Measurements from ENCODE around the gene IQCB1.

- PRO-cap, 4 experiments, result no peak in any of the 4 experiments
- RAMPAGE, long total RNA, 4 experiments, result no peak in any of the 4 experiments
Observed at GRCh38 chr3:119650234-119651036, 10.0 kb downstream of the POPDC2 start.

DNA sequence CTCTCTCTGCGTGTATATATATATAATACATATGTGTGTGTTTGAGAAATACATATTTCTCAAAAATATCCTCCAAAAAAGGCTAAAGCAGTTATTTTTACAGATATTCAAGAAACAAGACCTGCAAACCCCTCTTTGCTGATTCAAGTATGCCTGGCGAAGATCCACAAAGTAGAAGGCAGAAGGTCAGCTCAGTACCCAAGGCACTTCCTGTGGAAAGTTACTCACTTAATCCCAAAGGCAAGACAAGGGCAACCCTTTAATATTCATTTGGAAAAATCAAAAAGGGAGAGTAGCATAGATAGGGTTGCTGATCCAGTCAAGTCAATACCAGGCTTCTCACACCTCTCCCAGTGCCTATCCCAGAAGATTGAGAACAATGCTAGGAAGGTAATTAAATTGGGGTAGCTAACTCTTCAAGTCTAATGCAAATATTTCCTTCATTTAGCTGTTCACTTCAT is 7.3 kb downstream of the COX17 start:
- PRO-cap, 4 experiments, result no peak in any of the 4 experiments
- RAMPAGE, long total RNA, 4 experiments, result no peak in any of the 4 experiments

- PRO-cap, 4 experiments, result peak in 1 of 4 experiments; most common plus-strand start chr3:119676405 (in 1)
- RAMPAGE, long total RNA, 4 experiments, result no peak in any of the 4 experiments
Observed at GRCh38 chr3:119676102-119676657, 1.0 kb downstream of the COX17 start.

DNA sequence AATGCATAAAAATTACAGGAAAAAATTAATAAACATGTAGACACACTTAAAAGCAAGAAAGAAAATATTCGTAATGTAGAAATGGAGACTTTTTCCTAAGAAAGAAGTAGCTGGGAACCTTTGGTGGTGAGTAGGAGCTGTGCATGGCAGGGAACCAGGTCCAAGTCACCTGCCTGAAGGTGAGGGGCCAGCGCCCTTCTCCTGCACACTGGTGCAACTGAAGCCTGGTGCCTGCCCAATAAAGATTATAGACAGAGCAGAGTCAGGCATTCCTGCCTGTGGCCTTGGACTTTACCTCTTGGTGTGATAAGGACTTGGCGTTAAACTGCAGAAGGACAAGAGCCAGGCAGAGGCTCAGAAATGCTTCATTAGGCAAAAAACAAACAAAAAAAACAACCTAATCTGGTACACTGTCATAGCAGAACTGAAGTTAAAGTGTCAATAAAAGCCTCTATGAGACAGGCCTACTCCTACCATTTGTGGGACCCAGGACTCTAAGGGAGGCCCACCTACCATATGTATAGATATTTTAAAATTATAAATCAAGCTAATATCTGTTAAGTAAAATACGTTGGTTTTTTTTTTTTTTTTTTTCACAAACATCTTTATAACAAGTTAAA is 14.3 kb downstream of the CFAP91 start:
- PRO-cap, 4 experiments, result peak in 1 of 4 experiments; most common plus-strand start position 323 of the sequence (in 1); most common minus-strand start position 213 of the sequence (in 1)
- RAMPAGE, long total RNA, 4 experiments, result no peak in any of the 4 experiments

DNA sequence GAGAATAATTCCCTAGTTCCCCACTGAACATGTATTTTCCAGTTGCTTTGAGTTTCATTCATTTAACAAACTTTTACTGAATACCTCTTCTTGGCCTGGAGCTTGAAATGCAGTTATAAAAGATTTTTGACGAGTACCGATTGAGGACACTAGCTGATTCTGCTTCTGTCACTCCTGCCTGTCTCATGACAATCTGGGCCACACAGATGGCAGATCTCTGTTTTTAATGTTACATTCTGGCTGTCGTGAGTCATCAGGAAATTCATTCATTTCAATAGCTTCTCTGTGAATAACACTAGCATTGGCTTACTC is 29.1 kb downstream of the CFAP91 start:
- PRO-cap, 4 experiments, result no peak in any of the 4 experiments
- RAMPAGE, long total RNA, 4 experiments, result no peak in any of the 4 experiments

- PRO-cap, 4 experiments, result no peak in any of the 4 experiments
- RAMPAGE, long total RNA, 4 experiments, result no peak in any of the 4 experiments
Observed at GRCh38 chr3:119925701-119926664, 144.1 kb downstream of the NR1I2 start.

GRCh38 chr3:120094736-120095607 is 725 bp upstream of the GSK3B start:
- PRO-cap, 4 experiments, result peak in 4 of 4 experiments; most common plus-strand start chr3:120094889 (in 4); most common minus-strand start chr3:120095039 (in 4)
- RAMPAGE, long total RNA, 4 experiments, result start-site peak on the plus strand in 2 of 4 experiments, at chr3:120094764-120095249 at its widest, 7 to 12 reads per replicate

DNA sequence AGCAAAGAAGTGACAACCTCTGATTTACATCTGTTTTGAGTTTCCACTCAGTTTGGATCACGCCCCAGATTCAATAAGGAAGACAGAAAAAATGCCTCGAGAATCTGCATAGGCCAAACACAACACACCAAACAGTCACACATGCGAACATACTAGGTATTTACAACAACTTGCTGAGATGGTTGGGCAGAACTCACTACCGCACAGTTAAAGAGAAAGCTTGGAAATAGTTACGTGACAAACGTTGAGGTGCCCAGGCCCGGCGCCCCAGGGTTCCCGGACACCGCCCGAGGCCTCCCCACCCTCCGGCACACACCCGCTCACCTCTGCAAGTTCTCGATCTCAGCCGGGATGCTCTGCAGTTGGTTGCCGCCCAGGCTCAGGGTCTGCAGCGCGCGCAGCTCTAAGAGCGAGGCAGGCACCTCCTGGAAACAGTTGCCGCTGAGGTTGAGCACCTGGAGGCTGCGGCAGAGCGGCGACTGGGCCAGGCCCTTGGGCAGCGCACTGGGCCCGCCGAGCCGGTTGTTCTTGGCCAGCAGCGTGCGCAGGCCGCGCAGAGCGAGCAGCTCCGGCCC is 647 bp downstream of the LRRC58 start:
- PRO-cap, 4 experiments, result peak in 4 of 4 experiments; most common plus-strand start position 434 of the sequence (in 2); most common minus-strand start position 328 of the sequence (in 3)
- RAMPAGE, long total RNA, 4 experiments, result no peak in any of the 4 experiments

GRCh38 chr3:120395600-120396159 is 46.5 kb upstream of the LRRC58 start:
- PRO-cap, 4 experiments, result no peak in any of the 4 experiments
- RAMPAGE, long total RNA, 4 experiments, result no peak in any of the 4 experiments

DNA sequence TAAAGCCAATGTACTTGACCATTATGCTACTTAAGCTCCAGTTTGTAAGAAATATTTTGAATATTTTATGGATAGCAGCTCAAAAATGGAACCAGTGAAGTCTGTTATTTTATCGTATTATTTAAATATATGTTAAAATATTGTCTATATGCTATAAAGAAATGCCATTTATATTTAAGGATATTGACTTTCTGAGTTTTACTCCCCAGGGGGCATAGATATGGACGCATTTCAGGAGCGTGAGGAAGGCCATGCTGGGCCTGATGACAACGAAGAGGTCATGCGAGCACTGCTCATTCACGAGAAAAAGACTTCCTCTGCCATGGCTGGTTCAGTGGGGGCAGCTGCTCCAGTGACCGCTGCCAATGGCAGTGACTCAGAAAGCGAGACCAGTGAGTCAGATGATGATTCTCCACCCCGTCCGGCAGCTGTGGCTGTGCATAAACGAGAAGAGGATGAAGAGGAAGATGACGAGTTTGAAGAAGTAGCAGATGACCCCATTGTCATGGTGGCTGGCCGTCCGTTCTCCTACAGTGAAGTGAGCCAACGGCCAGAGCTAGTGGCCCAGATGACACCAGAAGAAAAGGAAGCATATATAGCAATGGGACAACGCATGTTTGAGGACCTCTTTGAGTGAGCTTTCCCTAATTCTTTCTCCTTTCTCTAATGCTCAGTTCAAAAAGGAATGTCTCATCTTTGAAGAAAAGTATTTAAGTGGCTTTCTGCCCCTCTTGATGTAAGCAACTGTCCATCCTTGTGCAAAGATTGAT is 38.5 kb downstream of the GTF2E1 start:
- PRO-cap, 4 experiments, result no peak in any of the 4 experiments
- RAMPAGE, long total RNA, 4 experiments, result no peak in any of the 4 experiments

GRCh38 chr3:121695954-121696701 is 35.4 kb upstream of the HCLS1 start:
- PRO-cap, 4 experiments, result no peak in any of the 4 experiments
- RAMPAGE, long total RNA, 4 experiments, result no peak in any of the 4 experiments

- PRO-cap, 4 experiments, result peak in 4 of 4 experiments; most common plus-strand start chr3:121835224 (in 4); most common minus-strand start chr3:121834992 (in 2)
- RAMPAGE, long total RNA, 4 experiments, result start-site peak on the plus strand in 4 of 4 experiments, at chr3:121835221-121835238 at its widest, 24 to 191 reads per replicate; start-site peak on the minus strand in 4 of 4 experiments, at chr3:121834958-121835053 at its widest, 92 to 190 reads per replicate
Observed at GRCh38 chr3:121834672-121835474, at the start of gene IQCB1. TSS of gene IQCB1 (minus strand) at chr3:121835060.

- PRO-cap, 4 experiments, result peak in 1 of 4 experiments; most common plus-strand start chr3:122101347 (in 1)
- RAMPAGE, long total RNA, 4 experiments, result no peak in any of the 4 experiments
Observed at GRCh38 chr3:122101039-122101577, 45.9 kb downstream of the CD86 start.

DNA sequence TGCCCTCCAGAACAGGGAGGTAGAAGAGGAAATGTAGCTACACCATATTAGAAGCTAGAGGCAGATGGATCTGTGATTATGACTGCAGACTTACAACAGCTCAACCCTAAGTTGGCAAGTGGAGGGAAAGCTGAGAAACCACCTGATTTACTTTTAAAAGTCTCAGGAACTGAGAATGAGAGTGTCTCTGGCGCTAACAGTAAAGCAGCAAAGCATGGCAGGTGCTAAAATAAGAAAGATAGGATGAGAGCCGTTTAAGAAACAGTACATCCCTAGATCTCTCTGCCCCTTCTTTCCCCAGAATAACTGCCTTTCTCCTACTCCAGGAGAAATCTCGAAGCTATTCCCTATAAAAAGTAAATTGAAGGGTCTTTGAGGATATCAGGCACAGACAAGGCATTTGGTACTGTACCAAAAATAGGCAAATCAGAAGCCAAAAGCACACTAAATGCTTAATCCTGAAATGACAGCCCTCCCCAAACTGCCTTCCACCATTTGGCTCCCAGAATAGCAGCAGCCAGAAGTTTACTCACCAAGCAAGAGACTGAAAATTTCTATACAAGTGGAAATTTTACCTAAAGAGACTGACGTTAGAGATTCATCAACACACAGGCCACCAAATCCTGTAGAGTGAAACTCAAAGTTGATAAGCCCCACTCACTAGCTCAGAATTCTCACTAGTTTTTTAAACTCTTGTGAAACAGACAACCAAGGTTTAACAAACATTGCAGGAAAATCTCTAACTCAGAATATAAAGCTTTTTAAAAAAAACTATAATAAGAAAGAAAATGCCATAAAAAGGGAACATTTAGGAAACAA is 34.2 kb upstream of the PARP14 start:
- PRO-cap, 4 experiments, result peak in 1 of 4 experiments; most common minus-strand start position 546 of the sequence (in 1)
- RAMPAGE, long total RNA, 4 experiments, result no peak in any of the 4 experiments

GRCh38 chr3:122727852-122728119 is 47.1 kb downstream of the PARP14 start:
- PRO-cap, 4 experiments, result peak in 3 of 4 experiments; most common plus-strand start chr3:122728004 (in 3)
- RAMPAGE, long total RNA, 4 experiments, result no peak in any of the 4 experiments

DNA sequence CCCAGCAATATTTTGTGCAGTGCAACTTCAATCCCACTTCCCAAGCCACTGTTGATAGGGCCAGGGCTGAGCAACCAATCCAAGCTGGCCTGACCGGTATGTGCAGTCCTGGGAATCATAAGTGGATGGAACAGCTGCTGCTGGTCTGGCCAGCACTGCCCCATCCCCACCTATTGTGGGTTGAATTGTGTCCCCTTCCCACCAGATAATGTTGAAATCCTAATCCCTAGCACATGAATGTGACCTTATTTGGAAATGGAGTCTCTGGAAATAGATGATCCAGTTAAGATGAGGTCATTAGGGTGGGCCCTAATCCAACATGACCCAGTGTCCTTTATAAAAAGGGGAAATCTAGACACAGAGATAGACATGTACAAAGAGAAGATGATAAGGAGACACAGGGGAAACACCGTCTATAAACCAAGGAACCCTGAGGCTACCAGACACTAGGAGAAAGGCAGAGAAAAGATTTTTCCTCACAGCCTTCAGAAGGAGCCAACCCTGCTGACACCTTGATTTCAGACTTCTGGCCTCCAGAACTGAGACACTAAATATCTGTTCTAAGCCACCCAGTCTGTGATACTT is 13.6 kb upstream of the PDIA5 start:
- PRO-cap, 4 experiments, result no peak in any of the 4 experiments
- RAMPAGE, long total RNA, 4 experiments, result no peak in any of the 4 experiments

DNA sequence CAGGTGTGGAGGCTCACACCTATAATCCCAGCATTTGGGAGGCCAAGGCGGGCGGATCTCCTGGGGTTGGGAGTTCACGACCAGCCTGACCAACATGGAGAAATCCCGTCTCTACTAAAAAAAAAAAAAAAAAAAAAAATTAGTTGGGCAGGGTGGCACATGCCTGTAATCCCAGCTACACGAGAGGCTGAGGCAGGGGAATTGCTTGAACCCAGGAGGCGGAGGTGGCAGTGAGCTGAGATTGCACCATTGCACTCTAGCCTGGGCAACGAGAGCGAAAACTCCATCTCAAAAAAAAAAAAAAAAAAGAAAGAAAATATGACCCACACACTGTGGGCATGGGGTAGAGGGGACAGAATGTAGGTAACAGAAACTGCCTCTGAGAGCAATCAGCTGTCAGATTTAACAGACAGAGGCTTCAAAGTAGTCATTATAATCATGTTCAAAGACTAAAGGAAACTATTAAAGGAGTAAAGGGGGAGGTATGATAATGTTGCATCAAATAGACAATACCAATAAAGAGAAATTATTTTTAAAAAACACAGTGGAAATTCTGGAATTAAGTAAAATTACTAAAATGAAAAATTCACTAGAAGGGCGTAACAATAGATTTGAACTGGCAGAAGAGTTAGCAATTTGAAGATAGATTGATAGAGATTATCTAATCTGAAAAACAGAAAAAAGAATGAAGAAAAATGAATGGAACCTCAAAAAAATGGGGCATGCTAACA is 26.7 kb downstream of the SEC22A start:
- PRO-cap, 4 experiments, result no peak in any of the 4 experiments
- RAMPAGE, long total RNA, 4 experiments, result no peak in any of the 4 experiments

- PRO-cap, 4 experiments, result no peak in any of the 4 experiments
- RAMPAGE, long total RNA, 4 experiments, result no peak in any of the 4 experiments
Observed at GRCh38 chr3:123298860-123299152, 97.1 kb downstream of the SEC22A start.

- PRO-cap, 4 experiments, result no peak in any of the 4 experiments
- RAMPAGE, long total RNA, 4 experiments, result no peak in any of the 4 experiments
Observed at GRCh38 chr3:123334939-123335782, 113.7 kb downstream of the ADCY5 start.

GRCh38 chr3:123352031-123352497 is 96.8 kb downstream of the ADCY5 start:
- PRO-cap, 4 experiments, result no peak in any of the 4 experiments
- RAMPAGE, long total RNA, 4 experiments, result no peak in any of the 4 experiments

All from spleen (tissue), 7 donors.